UCH-1 (cell line): ENCODE results near the genes GPR135, JKAMP and CCDC175.

GRCh38 chr14:57268101-57268320 lies 694 bp downstream of the EXOC5 start:
- RRBS: 6% methylated on average over 1 of the region's 8 CpGs

DNA sequence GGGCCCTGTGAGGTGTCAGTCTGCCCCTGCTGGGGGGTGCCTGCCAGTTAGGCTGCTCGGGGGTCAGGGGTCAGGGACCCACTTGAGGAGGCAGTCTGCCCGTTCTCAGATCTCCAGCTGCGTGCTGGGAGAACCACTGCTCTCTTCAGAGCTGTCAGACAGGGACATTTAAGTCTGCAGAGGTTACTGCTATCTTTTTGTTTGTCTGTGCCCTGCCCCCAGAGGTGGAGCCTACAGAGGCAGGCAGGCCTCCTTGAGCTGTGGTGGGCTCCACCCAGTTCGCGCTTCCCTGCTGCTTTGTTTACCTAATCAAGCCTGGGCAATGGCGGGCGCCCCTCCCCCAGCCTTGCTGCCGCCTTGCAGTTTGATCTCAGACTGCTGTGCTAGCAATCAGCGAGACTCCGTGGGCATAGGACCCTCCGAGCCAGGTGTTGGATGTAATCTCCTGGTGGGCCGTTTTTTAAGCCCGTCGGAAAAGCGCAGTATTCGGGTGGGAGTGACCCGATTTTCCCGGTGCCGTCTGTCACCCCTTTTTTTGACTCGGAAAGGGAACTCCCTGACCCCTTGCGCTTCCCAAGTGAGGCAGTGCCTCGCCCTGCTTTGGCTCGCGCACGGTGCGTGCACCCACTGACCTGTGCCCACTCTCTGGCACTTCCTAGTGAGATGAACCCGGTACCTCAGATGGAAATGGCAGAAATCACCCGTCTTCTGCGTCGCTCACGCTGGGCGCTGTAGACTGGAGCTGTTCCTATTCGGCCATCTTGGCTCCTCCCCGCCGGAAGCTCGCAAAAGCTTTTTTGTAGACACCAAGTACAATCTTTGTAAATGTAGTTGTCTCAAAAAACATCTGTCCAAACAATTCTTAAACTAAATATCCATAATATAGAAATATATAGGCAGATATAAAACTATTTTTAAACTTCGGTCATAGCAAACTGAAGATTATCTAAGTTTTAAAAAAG lies 46.8 kb upstream of the NAA30 start:
- RRBS: no CpG with 5 or more reads among the region's 37 CpGs

- RRBS: no CpG with 5 or more reads among the region's 2 CpGs
Observed at GRCh38 chr14:57492782-57493198, 867 bp downstream of the CCDC198 start.

- RRBS: no CpG with 5 or more reads among the region's 2 CpGs
Observed at GRCh38 chr14:58001571-58001970, 135.7 kb upstream of the SLC35F4 start.

GRCh38 chr14:58314761-58315184 lies 16.4 kb downstream of the ARID4A start:
- RRBS: no CpG with 5 or more reads among the region's 5 CpGs

- RRBS: no CpG with 5 or more reads among the region's 7 CpGs
Observed at GRCh38 chr14:58639509-58640194, 1.9 kb downstream of the DACT1 start.

DNA sequence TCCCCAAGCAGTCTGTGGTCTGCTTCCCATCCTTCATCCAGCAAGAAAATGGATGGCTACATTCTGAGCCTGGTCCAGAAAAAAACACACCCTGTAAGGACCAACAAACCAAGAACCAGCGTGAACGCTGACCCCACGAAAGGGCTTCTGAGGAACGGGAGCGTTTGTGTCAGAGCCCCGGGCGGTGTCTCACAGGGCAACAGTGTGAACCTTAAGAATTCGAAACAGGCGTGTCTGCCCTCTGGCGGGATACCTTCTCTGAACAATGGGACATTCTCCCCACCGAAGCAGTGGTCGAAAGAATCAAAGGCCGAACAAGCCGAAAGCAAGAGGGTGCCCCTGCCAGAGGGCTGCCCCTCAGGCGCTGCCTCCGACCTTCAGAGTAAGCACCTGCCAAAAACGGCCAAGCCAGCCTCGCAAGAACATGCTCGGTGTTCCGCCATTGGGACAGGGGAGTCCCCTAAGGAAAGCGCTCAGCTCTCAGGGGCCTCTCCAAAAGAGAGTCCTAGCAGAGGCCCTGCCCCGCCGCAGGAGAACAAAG lies 7.9 kb downstream of the DACT1 start:
- RRBS: no CpG with 5 or more reads among the region's 23 CpGs

DNA sequence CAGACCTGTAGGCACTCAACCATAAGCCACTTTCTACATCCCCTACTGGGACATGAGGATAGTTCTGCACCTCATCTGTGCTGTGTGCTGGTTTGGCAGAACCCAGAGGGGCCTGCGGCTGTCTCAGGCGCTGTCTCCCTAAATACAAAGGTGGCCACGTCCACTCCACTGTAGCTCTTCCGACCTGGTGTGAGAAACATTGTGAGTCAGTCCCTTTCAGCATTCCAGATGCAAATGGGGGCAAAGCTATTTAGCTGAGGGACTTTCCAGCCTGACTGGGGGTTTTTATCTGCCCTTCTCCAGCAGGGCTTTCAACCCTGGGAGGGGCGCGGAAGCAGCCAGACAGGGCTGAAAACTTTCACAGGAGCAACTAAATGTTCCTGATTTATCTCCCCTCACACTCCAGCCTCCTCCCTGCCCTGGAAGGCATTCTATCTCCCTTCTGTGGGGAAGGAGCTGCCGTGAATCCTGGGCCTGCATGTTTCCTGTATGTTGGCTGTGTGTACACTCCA lies 218.2 kb upstream of the DAAM1 start:
- RRBS: no CpG with 5 or more reads among the region's 7 CpGs

- RRBS: no CpG with 5 or more reads among the region's 10 CpGs
Observed at GRCh38 chr14:59190362-59190870, 1.9 kb downstream of the DAAM1 start.

GRCh38 chr14:59215301-59215671 lies 26.8 kb downstream of the DAAM1 start:
- RRBS: no CpG with 5 or more reads among the region's 6 CpGs

GRCh38 chr14:59357876-59358379 lies 107.3 kb downstream of the GPR135 start:
- RRBS: no CpG with 5 or more reads among the region's 1 CpG

DNA sequence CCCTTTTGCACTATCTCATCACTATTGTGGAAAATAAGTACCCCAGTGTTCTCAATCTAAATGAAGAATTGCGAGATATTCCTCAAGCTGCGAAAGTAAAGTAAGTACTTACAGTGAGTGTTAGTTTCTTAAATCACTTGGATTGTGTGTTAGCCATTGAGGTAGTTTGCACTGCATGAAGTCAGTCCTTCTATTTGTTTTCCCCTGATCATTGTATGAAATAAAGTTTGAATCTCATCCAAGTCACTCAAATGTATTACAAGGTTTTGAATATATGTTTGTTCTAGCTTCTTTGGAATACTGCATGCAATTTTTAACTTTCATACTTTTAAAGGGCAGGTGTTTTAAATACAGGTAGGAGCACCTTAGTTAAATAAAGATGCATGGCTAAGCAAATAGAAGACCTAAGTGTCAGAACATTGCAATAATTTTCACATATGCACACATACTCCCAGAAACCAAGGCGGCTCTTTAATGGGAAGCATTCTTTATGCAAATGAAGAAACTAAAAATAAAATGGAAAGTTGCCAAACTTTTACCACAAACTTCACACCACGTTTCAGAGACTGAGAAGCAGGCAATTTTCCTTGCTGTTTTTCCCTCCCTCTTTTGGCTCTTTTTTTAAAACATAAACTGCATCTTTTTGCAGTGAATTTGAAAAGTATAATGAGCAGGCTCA lies 105.6 kb downstream of the GPR135 start:
- RRBS: no CpG with 5 or more reads among the region's 4 CpGs

- RRBS: no CpG with 5 or more reads among the region's 5 CpGs
Observed at GRCh38 chr14:59424588-59425255, 40.5 kb downstream of the GPR135 start.

DNA sequence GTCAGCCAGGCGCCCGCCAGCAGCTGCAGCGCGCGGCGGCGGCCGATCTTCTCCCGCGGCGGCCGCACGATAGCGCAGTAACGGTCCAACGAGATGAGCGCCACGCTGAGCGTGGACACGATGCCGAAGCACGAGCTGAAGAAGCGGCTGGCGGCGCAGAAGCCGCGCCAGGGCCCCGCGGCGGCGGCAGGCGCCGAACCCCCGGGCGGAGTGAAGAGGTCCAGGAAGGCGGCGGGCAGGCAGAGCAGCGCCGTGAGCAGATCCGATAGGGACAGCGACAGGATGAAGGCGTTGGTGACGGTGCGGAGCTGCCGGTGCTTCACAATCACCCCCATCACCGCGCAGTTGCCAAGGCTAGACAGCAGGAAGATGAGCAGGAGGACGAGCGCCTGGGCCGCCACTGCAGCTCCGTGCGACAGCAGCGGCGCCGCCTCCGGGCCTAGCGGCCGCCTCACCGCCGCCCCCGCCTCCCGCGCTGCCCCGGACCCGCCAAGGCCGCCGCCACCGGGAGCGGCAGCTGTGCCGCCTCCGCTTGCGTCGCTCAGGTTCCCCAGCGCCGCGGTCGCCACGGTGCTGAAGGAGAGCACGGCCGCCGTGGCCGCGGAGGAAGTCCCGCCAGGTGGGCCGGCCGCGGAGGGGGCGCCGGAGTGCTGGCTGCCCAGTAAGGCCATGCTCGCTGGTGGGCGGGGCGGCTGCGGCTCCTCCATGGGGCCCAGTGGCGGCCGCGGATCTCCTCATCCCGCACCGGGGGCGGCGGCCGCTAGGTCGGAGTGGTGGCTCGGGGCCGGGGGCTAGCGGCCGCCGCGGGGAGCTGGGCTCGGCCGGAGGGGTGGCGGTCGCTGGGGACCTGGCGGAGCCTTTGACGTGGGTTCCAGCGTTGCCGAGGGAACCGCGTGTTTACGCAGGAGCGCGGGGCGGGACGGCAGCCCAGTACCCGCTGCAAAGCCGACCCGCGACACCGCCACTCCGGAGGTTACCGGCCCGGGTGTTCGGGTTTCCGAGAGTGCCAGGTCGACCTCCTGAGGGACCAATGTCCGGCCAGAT lies at the start of gene GPR135:
GPR135 (minus strand) TSS at position 861 of the 1,044 bp plus-strand sequence.
- RRBS: 5% methylated on average over 37 of the region's 135 CpGs

DNA sequence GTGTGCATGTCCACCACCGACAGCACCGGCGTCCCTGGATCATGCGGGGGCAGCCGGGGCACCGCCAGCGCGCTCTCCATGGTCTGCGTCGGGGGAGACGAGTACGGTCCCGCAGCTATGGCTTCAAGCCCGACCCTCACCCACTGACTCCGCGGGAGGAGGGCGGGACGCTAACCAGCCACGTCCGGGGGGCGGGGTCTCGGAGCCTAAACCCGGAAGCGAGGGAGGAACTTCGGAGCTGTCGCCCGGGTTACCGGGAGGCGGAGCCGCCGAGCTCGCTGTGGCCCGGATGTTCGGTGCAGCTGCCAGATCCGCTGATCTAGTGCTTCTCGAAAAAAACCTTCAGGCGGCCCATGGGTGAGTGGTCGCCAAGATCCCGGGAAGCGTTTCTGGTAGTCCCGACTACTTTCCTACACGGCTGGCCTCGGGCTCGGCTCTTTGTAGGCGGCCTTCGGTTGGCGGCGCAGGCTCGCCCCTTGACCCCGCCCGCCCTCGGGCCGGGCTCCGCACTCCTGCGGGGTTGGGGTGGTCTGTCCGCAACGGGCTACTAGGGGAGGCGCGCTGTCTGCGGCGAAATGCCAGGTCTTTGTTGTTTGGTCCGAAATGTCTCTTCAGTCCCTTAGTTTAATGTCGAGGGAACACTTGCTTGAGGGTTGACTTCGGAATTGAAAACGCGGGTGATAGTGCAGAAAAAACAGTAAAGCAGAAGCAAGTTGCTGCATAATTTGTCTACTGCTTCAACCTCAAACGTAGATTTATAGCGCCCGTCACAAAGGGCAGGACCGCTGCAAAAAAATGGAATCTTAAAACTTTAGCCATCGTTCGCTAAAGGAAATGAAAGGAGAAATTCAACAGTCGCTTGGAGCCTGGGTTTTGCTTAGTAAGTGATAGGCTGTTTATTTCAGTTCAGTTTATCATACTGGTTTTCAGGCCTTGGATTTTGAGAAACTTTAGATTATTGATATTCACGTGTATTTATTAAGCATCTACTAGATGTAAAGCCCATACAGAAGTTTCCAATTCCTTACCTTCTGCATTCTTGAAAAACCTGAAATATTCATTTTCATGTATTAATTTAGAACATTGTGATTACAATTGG lies at the start of gene JKAMP:
JKAMP (plus strand) TSS at position 281 of the 1,099 bp plus-strand sequence.
- RRBS: 4% methylated on average over 8 of the region's 74 CpGs

GRCh38 chr14:59576133-59576936 lies at the start of gene CCDC175:
CCDC175 (minus strand) TSS chr14:59576812.
- RRBS: no CpG with 5 or more reads among the region's 38 CpGs

DNA sequence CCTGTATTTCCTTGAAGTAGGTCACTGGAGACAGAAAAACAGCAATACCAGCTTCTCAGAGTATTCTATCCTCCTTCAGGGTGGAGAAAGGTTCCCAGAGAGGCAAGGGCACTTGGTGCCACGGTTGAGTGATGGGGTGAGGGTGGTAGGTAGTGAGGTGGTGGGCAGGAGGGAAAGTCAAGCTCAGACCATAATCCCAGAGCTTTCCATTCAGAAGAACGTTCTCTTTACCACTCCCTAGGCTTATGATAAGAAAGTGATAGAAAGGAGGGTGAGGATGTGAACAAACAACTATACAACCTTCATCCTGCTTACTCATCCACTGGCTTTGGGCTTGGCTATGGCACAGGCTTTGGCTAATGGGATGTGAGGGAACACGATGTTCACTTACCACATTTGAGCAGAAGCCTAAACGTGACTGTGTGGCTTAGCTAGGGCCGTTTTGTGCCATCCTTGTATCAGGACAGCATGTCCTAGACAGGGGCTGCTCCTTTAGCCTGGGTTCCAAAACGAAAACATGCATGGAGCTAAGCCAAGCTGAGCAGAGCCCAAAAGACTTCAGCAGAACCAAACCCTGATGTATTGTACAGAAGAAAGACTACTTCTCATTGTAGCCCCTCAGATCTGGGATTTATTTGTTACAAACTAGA lies 118.5 kb upstream of the CCDC175 start:
- RRBS: no CpG with 5 or more reads among the region's 6 CpGs

GRCh38 chr14:59869224-59870207 lies 1.1 kb downstream of the RTN1 start:
- RRBS: 62% methylated on average over 7 of the region's 41 CpGs

- RRBS: no CpG with 5 or more reads among the region's 1 CpG
Observed at GRCh38 chr14:59900620-59900839, 30.0 kb upstream of the RTN1 start.

DNA sequence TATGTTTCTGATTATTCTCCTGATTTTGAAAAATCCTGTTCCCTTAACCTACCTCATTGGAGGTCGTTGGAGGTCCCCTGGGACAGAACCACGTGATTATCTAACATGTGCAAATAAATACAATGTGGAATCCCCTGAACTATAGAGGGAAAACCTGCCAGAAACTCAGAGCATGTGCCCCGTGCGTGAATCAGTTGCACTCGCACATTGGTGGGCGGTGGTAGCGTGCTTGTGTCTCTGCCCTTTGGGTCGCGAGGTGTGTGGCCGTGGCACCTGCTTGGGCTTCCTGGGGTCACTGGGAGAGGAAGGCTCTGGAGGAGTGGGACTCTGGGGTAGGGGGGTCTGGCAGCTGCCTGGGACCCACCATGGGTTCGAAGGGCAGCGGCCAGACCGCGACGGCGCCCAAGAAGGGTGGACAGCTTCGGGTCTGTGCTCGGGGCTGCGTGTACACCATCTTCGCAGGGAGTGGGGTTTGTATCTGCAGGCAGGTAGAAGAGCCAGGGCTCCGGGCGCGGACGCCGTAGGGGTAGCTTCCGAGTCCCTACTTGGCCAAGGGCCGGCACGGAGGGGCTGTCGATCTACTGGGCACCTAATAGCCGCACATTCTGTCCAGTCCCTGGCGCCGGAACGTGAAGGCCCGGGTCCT lies 622 bp upstream of the PPM1A start:
- RRBS: 2% methylated on average over 12 of the region's 34 CpGs